ENCODE measurements around a stretch of chr18.

- PRO-cap = no peak
These were observed 488.2 kb downstream of the DLGAP1 start for GRCh38 chr18:3966675-3967505.

- PRO-cap = no peak
These were observed 192.8 kb downstream of the AKAIN1 start for GRCh38 chr18:5004046-5004940.

DNA sequence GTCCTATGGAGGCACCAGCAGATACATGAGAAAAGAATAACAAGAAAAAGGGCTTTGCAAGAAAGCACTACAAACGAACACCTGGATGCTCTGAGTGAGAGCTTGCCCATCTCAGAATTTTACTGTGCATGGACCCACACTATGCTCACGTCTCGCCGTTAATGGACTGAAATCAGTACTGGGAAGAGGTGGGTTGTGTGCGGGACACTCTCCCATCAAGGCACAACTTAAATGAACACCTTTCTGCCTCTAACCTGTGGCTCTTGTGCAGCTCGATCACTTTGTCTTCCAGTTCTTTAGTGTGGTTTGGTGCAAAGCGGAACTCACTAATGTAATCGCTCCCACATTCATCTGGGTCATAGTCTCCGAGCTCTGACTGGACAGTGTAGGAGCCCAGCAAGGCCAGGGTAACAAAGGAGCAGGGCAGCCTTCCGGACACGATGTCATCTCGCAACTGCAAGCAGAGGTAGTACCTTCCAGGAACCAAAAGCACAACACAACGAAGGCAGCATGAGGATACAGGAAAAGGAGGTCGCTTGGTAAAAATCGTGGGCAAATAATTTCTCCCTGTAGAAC lies 110.1 kb downstream of the EPB41L3 start:
- PRO-cap = no peak

GRCh38 chr18:5521194-5521698 lies 22.6 kb downstream of the EPB41L3 start:
- PRO-cap = no peak

- PRO-cap = no peak
These were observed 83.9 kb upstream of the EPB41L3 start for GRCh38 chr18:5627679-5628101.

DNA sequence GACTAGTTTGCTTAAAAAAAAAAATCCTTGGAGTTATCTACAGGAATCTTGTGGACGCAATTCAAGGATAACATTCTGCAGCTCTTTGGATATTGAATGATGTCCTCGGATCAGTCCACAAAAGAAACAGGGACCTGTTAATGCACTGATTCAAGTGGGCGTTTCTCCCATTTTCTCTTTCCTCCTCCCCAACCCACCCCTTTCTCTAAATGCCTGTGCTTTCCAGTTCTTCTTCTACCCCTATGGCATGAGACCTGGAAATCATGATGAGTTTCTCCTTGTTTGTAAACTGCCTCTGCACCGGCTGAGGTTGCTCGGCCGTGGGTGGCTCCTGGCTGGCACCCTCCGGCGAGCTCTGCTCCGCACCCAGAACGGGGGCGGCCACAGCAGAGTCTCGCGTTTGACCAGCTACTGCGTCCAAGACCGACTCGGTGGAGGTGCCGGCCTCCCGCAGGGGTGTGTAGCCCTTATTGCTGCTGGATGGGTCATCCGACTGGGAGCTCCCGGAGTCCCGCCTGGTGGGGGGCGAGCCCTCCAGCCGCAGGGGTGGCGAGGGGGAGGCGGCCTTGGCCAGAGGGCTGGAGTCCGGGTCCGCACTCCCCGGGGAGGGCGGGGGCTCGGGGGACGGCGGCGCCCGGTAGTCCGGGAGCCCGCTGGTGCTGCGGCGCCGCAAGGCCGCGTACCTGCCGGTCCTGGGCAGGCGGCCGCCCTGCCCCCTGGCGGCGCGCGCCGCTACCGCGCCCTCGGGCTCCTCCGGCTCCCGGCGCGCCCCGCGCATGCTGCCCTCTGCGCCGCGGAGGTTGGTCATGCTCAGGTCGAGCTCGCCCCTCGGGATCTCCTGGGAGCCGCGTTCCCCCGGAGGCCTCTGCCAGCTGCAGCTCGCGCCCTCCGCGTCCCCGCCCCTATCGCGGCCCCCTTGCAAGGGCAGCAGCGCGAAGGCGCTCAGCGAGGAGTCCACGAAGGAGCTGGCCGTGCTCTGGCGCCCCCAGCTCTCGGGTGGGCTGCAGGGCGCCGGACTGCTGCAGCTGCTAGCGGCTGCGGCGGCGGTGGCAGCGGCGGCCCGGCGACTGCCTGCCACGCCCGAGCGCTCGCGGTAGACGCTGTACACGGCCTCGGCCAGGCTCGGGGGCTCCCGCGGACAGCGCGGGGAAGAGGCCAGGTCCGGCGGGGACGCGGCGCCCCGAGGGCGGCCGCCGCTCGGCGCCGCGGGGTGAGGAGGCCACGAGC lies 4.9 kb downstream of the TMEM200C start:
- PRO-cap = no peak

DNA sequence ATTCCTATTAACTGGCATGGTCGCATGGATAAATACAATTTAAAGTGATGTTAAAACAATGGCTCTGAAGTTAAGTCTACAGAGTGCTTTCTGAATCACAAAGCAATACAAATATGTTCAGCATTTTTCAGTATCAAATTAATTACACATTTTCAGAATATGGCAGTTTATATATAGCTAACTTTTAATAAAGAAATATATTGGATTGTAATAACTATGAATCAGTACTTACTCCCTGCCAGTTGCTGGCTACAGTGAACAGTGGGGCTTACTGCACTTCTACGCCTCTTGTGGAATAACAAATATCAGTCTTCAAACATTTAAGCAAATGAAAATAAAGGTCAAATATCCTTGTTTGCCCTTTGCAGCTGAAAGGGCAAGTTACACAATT lies 156.9 kb upstream of the TMEM200C start:
- PRO-cap = no peak

DNA sequence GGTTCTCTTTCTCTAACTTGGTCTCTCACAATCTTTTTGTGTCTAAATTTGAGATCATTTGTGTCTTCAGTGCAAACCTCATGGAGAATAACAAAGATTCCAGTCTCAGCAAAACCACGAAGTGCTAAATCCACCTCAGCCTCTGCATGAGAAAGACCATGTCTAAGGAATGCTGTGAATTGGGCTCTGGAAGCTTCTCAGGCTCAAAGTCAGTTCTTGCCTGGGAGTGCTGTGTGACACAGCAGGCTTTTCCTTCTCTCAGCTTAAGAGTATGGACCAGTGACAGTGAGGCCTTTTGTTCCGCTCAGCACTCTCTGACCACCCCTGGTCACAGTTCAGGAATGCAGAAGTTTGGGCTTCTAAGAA lies 22.9 kb downstream of the ARHGAP28 start:
- PRO-cap = unidirectional peak, minus-strand start at position 144 of the sequence

GRCh38 chr18:6994083-6994496 lies 123.5 kb downstream of the LAMA1 start:
- PRO-cap = no peak

GRCh38 chr18:7127859-7128429 lies 10.3 kb upstream of the LAMA1 start:
- PRO-cap = no peak

- PRO-cap = no peak
These were observed 152.6 kb upstream of the PTPRM start for GRCh38 chr18:7414328-7415030.

DNA sequence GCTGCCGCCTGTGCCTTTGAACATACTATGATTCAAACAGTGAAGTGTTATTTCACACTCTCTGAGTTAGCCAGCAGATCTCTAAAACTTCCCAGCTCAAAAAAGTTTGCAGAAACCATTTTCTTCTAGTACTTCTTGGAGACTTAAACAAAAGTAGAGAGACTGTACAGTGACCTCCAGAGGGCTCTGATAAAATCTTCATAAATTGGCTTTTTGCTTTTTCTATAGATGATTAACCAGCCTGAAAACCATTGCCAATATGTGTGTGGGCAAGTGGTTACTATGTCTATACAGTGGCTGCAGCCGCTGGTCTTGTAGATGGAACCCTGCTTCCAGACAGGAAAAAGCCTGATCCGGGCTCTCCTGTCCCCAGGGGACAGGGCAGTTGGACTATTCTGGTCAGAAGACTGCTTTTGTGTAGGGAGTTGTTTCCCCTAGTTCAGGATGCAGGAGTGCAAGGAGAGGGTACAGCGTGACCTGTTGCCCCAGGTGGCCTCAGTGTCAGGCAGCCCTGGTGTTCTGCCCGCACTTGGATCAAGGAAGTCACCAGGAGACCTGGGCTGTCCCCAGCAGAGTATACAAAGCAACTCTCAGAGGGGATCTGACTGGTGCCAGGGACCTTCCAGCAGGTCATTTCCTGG lies 7.3 kb upstream of the PTPRM start:
- PRO-cap = no peak

GRCh38 chr18:7584653-7585356 lies 17.7 kb downstream of the PTPRM start:
- PRO-cap = no peak

GRCh38 chr18:7627170-7627583 lies 60.1 kb downstream of the PTPRM start:
- PRO-cap = no peak

DNA sequence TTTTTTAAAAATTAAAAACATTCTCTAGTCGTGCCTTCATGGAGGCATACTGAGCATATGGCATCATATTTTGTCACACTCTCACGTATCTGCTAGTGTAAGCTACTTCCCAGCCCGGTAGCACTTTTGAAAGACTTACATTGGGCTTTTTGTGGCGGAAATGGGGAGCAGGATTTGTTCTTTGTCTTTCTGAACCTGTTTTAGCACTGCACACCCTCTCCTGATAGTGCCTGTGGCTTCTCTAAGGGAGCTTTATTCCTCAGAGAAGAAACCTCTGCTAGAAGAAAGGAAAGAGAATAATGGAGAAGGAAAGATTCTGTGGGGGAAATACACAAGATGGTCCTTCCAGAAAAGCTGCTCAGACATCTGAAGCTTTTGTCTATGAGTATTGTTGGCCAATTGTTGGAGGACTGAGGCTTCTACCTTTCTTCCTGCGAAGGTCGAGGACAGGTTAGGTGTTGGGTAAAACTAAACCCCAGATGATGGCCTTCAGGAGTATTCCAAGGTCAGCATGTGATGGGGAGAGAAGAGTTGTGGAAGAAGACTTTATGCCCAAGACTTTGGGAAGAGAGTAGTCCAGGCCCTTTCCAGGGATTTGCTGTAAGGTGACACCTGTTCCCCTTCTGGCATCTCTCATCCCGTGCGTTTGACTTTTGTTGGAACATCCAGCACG lies 121.1 kb downstream of the PTPRM start:
- PRO-cap = no peak

GRCh38 chr18:7712012-7713086 lies 145.2 kb downstream of the PTPRM start:
- PRO-cap = no peak

DNA sequence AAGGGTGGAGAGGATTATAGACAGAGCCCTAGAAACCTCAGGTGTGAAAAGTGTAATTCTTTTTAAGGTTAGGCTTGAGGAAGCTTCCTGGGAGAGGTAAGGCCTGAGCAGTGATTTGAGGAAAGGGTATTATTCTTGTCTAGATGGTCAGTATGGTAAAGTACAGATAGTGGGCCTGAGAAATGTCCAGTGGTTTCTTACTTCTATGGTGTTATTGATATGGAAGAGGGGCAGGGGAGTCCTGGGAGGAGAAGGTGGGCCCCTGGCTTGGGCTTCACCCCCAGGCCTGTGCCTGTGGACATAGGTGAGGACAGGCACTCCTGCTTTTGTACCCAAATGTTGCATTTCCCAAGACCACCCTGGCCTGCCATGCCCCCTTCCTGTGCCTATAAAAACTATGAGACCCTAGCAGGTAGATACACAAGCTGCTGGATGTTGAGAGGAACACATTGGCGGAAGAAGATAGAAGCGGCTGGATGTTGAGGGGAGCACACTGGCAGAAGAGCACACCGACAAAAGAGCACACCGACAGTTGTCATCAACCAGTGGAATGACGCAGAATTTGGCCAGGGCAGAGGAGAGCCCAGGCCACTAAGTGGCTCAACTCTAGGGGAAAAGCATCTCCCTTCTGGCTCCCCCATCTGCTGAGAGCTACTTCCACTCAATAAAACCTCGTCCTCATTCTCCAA lies 251.9 kb downstream of the PTPRM start:
- PRO-cap = no peak

DNA sequence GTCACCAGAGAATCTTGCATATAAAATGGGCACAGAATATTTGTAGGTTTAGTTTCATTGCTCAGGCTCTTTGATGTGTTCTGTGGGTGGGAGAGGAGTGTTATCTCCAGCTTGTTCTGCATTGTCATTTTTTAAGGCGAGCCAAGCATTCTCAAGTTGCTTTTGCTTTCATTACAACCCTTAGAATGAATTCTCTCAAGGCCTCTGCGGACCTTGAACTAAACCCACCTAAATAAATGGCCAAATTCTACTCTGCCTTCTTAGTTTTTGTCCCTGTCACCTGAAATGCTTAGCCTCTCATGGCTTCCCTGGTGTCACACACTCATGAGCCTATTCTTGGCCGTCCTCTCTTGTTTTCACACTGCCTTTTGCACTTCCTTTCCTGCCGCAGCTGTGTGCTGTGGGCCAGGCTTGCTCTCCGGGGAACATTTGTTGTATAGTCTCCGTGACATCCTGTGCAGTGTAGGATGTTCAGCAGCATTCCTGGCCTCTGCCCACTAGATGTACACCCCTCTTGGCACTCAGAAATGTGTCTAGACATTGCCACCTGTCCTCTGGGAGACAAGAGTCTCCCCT lies 255.5 kb downstream of the PTPRM start:
- PRO-cap = no peak

- PRO-cap = no peak
These were observed 311.8 kb downstream of the PTPRM start for GRCh38 chr18:7878714-7879427.

GRCh38 chr18:8139013-8139796 lies 470.0 kb upstream of the RAB12 start:
- PRO-cap = no peak